Ovary (tissue), 7 donors: ENCODE measurements around a stretch of chr11.

GRCh38 chr11:74859877-74860577 lies 88.9 kb downstream of the XRRA1 start:
- PRO-cap, 7 experiments = no peak in any of the 7 experiments
- RAMPAGE, long total RNA, 2 experiments = no peak in any of the 2 experiments

GRCh38 chr11:74909396-74909924 lies 39.4 kb downstream of the XRRA1 start:
- PRO-cap, 7 experiments = no peak in any of the 7 experiments
- RAMPAGE, long total RNA, 2 experiments = no peak in any of the 2 experiments

DNA sequence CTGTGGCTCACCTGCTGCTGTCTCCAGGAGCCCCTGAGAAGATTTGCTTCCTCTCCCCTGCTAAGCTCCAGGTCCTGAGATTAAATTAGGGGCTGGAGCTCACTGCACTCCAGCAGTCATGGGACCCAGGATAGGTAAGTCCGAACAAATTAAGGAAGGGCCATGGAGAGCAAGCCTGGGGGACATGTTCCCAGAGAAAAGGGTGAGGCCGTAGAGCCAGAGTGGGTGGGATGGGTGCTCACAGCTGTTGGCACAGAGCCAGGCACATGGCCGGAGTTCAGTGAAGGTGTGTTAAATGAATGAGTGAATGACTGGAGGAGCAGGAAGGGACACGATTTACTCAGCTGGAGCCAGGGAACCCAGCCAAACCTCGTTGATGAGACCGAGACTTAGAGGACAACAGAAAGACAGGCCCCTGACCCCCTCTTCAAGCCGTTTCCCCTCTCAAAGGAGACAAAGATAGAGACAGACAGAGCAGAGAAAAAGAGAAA lies 402 bp downstream of the SLCO2B1 start:
- PRO-cap, 7 experiments = no peak in any of the 7 experiments
- RAMPAGE, long total RNA, 2 experiments = no peak in any of the 2 experiments

DNA sequence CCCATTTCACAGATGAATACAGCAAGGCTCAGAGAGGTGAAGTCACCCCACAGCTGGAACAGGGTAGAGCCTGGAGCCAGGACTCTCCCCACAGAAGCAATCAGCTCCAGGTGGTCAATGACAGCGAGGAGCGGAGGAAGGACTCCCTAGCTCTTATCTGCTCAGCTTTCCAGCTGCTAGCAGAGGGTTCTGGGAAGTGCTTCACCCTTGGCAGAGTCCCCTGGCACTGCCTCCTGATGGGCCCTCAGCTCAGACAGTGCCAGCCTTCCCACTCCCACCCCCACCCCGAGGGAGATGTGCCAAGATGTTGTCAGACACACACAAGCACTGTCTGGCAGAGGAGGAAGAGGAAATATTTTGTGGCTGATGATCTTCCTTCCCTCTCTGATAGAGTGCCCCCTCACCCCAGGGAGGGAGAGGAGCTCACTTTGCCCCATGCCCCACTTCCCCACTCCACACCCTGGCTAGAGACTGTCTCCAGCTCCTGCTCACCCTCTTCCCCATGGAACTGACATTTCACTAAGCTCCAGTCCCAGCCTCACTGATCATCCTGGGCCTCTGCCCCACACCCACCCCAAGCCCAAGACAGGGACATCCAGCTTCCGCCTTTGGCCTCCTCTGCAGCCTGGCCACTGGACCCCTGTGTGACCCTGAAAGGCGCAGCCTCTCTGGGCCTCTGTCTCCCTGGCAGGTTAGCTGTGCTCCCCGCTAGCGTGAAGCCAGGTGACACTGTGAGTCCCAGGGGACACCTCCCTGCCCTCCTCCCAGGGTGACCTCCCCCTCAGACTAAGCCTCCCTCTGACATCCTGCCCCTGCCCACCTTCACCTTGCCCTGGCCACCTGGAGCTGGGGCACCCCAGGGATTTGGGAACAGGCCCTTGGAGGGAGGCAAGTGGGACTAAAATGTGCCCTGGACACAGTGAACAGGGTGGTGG lies 44.4 kb downstream of the SLCO2B1 start:
- PRO-cap, 7 experiments = no peak in any of the 7 experiments
- RAMPAGE, long total RNA, 2 experiments = no peak in any of the 2 experiments

GRCh38 chr11:75290067-75290857 lies 49.7 kb downstream of the TPBGL start:
- PRO-cap, 7 experiments = no peak in any of the 7 experiments
- RAMPAGE, long total RNA, 2 experiments = no peak in any of the 2 experiments

GRCh38 chr11:75372285-75372576 lies 20.8 kb upstream of the ARRB1 start:
- PRO-cap, 7 experiments = no peak in any of the 7 experiments
- RAMPAGE, long total RNA, 2 experiments = no peak in any of the 2 experiments

- PRO-cap, 7 experiments = peak in 6 of 7 experiments; most common plus-strand start chr11:75428458 (in 3); most common minus-strand start chr11:75428239 (in 1)
- RAMPAGE, long total RNA, 2 experiments = no peak in any of the 2 experiments
These were observed 4.9 kb downstream of the KLHL35 start for GRCh38 chr11:75427993-75428670.

GRCh38 chr11:75432663-75433035 lies 354 bp downstream of the KLHL35 start:
- PRO-cap, 7 experiments = no peak in any of the 7 experiments
- RAMPAGE, long total RNA, 2 experiments = no peak in any of the 2 experiments

- PRO-cap, 7 experiments = no peak in any of the 7 experiments
- RAMPAGE, long total RNA, 2 experiments = no peak in any of the 2 experiments
These were observed 18.1 kb upstream of the KLHL35 start for GRCh38 chr11:75450966-75451726.

DNA sequence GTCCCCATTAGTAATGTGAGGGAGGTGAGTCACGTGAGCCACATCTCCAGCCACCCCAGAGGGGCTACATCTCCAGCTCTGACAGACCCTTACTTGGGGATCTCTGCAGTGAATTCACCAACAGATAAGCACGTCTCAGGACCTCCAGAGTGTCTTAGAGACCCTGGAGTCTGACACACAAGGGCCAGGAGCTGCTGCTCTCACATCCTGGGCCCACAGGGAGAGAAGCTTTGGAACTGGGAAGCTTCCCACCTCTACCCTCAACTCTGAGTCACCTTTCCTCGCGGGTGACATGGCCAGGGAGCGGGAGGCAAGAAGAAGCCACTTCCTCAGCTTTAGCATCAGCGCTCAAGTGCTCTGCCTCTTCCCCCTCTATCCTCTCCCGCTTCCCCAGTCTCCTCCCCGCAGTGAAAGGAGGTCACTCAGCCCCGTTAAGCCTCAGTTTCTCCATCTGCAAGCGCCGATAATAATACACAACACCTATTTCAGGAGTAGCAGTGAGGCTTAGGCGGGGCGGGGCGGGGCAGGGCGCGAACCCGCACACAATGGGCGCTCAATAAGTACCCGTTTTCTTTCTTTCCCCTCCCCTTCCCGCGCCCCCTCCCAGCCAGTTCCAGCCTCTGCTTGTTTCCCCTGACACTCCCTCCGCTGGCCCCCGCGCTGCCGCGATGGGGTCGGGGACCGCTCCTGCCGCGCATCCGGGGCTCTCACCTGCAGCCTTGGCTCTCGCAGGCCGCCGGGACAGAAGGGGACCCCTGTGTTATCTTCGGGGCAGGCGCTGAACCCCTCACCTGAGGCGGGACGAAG lies 1.0 kb downstream of the GDPD5 start:
- PRO-cap, 7 experiments = no peak in any of the 7 experiments
- RAMPAGE, long total RNA, 2 experiments = no peak in any of the 2 experiments

DNA sequence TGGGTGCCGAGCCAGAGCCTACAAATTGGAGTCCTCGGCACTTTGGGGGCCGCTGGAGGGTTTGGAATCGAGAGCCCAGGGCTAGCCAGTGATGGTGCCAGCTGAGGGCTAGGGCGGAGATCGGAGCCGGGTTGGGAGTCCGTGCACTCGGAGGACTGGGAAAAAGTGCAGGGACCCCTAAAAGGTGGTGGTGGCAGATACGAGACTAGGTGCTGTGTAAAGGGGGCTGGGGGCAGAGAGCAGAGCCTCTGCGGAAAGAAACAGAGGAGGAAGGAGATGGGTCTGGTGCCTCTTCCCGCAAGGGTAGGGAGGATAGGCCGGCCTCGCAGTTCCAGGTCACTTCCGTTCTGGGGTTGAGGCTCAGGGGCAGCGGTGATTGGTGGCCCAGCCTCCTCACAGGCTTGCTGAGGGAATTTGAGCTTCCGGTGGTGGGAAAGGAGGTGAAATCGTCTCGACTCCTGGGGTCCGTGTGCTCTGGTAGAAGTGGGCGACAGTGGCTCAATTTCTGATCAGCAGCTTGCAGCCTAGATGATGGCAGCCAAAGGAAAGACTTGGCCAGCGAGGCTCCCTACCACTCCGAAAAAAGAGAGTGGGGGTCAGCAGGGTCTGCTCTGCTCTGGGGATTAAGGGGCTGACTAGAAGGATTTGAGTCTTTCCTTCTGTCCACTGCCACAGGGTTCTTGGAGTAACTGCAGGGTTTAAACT lies 521 bp downstream of the SERPINH1 start:
- PRO-cap, 7 experiments = peak in 7 of 7 experiments; most common plus-strand start position 443 of the sequence (in 6); most common minus-strand start position 305 of the sequence (in 4)
- RAMPAGE, long total RNA, 2 experiments = no peak in any of the 2 experiments

DNA sequence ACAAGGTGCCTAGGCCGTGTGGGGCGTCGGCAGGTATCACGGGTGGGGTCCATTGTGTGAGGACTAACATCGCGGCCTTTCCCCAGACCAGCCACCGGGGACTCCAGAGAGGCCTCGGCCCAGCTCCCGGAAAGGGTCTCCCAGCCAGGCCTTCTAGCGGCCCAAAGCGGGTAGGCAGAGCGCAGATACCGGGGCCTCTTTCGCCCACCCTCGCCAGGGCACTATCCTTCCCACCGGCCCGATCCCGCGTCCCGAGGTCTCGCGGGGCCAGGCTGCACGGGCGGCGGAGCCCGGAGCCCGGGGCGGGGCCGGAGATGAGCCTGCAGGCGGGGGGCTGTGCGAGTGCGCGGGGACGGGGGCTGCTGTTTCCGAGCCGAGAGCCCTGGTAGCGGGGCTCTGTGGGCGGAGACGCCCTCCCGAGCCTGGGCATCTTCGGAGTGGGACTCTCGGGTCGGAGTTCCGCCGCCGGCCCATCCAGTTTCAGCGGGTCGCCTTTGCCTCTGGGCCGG lies 21.1 kb downstream of the SERPINH1 start:
- PRO-cap, 7 experiments = peak in 7 of 7 experiments; most common plus-strand start position 164 of the sequence (in 6); most common minus-strand start position 223 of the sequence (in 5)
- RAMPAGE, long total RNA, 2 experiments = no peak in any of the 2 experiments

DNA sequence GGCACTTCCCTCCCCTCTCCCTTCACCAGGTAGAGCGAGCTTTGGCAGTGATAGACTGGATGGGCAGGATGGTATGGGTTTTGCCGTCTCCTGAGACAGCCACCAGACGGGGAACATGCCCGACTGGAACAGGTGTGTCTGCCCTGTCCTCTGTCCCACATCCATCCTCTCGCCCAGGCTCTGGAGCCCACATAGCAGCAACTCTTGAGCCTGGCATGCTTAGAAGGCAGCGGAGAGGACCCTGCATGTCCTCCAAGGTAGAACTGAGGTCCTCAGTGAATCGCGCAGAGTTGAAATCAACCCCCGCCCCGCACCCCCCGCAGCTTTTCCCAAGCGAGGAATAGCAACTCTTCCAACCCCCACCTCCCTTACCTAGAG lies 788 bp downstream of the DGAT2 start:
- PRO-cap, 7 experiments = no peak in any of the 7 experiments
- RAMPAGE, long total RNA, 2 experiments = no peak in any of the 2 experiments

GRCh38 chr11:75812894-75813531 lies 2.0 kb upstream of the UVRAG start:
- PRO-cap, 7 experiments = no peak in any of the 7 experiments
- RAMPAGE, long total RNA, 2 experiments = no peak in any of the 2 experiments

GRCh38 chr11:76140998-76141400 lies 65.3 kb downstream of the WNT11 start:
- PRO-cap, 7 experiments = no peak in any of the 7 experiments
- RAMPAGE, long total RNA, 2 experiments = no peak in any of the 2 experiments

- PRO-cap, 7 experiments = no peak in any of the 7 experiments
- RAMPAGE, long total RNA, 2 experiments = no peak in any of the 2 experiments
These were observed 58.9 kb downstream of the WNT11 start for GRCh38 chr11:76147339-76147808.

DNA sequence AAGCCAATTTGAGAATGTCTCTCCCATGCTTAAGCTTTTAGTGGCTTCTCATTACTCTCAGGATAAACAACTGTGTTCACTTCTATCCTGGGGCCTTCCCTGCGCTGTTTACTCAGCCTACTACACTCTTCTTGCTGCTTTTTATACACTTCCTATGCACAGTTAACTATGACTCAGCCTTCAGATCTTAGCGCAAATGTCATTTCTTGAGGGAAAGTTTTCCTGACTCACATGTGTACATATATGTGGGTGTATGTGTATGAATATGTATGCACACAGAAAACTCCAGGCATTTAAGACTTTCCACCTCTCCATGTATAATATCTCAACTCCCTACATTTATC lies 9.8 kb downstream of the THAP12 start:
- PRO-cap, 7 experiments = no peak in any of the 7 experiments
- RAMPAGE, long total RNA, 2 experiments = no peak in any of the 2 experiments

DNA sequence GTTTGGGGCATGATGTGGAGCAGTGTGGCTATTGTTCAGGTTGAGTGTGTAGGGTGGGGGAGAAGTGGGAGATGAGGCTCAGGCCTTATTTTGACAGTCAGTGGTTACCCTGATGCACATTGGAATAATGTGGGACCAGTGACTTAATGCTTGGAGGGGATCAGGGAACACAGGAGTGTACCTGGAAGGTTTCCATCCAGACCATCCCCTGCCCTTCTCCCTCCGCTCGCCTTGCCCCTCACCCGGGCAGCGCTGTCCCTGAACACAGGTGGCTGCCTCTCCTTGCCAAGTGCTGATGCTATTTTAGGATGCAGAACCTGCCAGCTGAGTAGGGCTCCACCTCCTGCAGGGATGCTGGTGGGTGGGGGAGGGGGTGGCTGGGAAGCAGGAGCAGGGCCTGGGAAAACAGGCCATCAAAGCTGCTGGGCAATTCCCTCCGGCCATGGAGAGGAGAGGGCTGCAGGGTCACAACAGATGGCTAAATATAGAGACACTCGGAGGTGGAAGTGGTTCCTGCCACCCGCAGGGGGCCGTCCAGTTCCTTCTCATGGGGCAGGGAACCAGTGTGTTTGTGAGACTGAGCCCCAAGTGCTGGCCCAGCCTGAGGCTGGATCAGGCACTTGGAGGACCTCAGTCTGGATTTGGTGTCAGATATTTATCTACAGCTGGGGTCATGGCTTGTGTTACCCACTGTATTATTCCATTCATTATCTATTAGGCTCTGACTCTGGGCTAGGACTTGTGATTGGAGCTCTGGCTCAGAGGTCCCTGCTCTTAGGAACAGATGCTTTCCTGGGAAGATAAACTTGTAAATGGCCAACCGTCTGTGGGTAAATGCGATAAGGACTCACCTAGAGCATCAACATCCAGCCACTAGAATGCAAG lies 59.6 kb downstream of the LRRC32 start:
- PRO-cap, 7 experiments = no peak in any of the 7 experiments
- RAMPAGE, long total RNA, 2 experiments = no peak in any of the 2 experiments

DNA sequence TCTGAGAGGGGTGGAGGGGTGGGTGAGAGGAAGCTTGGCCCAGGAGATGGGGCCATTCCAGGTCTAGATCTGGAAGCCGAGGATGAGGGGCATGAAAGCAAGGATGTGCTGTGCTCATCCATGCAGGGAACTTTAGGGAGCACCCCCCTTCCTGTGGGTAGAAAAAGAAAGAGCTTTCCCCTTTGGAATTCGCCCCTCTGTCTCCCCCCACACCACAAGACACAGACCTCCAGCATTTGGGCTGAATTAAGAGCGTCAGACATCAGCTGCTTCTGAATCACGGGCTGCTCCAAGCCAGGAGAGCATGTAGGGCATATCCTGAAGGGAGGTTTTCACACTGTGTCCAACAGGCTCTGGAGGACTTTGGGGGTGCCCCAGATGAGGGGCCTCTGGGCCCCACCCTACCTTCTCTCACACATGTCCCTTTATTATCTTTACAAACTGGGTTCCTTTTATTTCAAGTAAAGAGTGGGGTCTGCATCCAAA lies 53.0 kb downstream of the LRRC32 start:
- PRO-cap, 7 experiments = no peak in any of the 7 experiments
- RAMPAGE, long total RNA, 2 experiments = no peak in any of the 2 experiments

DNA sequence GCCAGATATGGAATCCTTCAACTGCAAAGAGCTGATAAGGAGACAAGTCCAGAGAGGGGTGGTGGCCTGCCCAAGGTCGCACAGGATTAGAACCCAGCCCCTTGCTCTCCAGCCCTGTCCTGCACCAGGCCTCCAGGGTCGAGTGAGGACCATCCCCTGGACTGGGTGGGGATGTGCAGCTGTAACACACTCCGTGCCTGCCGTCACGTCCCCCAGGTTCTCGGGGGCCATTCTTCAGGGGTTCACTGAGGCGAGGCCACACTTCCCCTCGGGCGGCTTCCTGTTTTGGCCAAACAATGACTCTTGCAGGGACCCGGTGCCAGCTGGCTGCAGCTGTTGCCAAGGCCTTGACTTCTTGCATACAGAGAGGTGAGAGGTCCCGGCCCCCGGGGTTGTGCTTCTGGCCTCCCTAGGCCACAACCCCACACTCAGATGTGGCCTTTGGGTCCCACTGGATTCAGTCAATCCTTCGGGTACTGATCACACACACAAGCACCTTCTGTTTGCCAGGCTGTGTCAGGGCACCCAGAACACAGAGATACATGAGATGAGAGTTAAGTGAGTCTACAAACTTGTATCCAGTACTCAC lies 33.0 kb downstream of the LRRC32 start:
- PRO-cap, 7 experiments = no peak in any of the 7 experiments
- RAMPAGE, long total RNA, 2 experiments = no peak in any of the 2 experiments